Metastatic Pancreatic Carcinoma in the Ovary (tissue), 1 donor: ENCODE data around the genes FSTL5 and NAF1.

DNA sequence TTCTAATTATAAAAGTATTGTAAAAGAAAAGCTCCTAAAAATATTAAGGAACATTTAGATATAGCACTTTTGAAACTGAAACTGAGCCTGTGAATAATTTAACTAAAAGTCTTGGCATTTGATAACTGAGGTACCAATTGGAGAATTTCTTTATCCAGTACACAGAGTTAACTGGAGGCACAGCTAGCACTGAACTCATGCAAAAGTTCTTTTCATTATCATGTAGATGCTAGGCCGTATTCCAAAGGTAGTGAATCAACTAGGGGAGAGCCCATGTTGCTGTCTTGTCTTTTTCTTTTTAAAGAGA, 76.3 kb downstream of the FNIP2 start:
- PRO-cap: no peak

DNA sequence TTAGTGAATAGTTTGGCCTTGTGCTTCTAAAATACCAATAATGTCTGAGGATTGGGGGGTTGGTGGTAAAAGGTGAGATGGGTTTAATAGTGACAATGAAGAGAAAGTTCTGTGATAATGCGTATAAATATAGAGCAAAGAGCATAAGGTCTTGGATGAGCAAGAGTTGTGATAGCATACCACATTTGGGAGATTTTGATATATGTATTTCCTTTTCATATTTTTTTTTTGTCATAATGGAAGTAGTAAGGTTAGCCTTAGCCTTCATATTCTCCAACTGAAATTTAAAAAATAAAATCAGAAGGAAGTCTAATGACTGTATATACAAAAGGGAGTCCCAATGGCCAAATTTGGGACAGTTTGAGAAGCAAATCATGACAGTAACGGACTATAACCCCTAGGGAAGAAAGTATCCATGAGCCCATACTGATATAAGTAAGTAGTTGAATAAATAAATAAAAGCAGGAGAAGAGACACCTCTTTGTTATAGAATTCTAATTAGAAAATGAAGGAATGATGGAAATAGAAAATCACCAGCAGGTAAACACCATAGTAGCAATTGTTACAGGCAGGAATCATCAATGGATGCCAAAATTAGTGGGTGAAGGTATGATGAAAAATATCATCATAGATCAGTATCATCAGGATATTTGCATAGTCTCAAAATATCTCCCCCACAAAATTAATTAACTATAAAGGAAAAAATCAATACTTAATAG, 9.4 kb downstream of the RAPGEF2 start:
- PRO-cap: no peak

GRCh38 chr4:162163684-162164675, at the start of gene FSTL5:
TSS of gene FSTL5 (minus strand) at chr4:162164000.
- PRO-cap: bidirectional peak, plus-strand start at chr4:162164106, minus-strand start at chr4:162163988; bidirectional peak, plus-strand start at chr4:162164336, minus-strand start at chr4:162164324

DNA sequence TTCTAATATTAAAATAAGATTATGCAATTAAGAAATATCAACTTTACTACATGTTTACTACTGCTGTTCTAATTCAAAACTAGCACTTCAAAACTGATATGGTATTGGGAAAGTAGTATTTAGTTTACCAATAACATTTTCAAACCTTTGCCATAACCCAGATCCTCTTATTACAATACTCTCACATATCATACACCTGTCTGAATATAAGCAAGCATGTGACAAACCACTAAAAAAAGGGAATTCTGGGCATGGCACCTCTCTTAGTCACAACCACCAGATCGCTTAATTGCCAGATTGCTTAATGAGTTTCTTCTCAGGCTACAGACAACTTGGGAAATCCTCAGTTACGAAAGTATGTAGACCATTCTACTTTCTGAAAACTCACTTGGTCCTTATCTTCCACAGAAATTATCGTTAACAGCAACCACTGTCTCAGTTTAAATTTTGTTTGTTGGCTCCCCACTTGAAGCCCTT, 2.1 kb downstream of the NAF1 start:
- PRO-cap: no peak

DNA sequence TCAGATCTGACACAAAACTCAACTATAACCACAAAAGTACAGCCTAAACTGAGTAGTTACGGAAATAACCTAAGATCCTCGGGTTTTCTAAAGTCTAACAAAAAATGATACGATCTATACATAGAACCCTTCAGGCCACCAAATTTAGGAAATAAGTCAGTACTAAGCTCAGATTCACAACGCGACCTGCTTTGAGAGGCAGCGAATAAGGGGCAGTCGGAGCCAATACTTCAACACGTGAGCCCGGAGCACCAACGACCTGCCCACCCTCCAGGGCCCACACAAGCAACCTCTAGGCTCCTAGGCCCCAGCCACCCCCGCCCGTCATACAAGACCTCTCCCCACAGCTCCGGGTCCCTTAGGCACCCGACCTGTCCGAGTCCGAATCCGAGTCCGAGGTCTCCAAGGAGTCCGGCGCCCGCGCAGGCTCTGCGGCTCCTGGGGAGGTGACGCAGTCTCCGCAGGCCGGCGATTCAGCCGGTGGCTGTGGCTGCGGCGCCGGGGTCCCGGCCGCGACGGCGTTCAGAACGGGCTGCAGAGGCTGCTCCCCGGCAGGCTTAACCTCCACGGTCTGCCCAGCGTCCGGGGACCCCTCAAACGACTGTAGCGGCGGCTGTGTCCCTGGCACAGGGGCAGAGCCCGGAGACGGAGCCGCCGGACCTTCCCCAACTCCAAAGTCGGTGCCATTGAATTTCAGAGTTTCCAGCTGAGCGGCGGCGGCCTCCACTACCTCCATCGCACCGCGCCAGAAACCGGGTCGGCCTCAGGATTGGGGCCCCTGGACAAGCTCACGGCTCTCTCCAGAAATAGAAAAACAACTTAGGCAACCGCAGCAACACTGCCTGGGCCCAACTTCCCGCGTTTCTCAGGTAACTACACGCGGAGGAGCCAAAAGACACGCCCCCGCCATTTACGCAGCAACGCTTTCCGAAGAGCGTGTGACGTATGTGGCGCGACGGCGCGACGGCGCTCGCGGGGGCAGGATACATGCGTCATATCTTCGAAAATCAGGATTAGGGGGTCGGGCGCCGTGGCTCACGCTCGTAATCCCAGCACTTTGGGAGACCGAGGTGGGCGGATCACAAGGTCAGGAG, at the start of gene NAF1:
Gene NAF1 (minus strand): TSS at position 899 of the 1,094 bp plus-strand sequence.
- PRO-cap: bidirectional peak, plus-strand start at position 963 of the sequence, minus-strand start at position 867 of the sequence

DNA sequence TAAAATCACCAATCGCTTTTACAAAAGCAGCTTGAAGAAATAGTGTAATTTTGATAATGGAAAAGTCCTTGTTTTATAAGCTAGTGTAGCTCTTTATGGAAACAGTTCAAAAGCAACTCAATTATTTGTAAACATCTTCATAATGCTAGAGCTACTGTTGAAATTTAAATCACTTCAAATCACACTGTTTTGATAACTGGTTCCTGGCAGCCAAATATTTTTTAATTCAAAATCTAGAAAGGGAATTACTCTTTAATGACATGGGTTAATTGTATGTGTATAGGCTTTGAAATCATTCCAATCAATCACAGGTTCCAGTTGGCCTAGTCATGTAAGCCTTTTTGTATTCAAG, 33.8 kb downstream of the TKTL2 start:
- PRO-cap: no peak

GRCh38 chr4:163495842-163496507, 1.5 kb downstream of the TMA16 start:
- PRO-cap: no peak

- PRO-cap: no peak
These were observed 186.2 kb downstream of the MARCHF1 start for GRCh38 chr4:164197697-164197996.

DNA sequence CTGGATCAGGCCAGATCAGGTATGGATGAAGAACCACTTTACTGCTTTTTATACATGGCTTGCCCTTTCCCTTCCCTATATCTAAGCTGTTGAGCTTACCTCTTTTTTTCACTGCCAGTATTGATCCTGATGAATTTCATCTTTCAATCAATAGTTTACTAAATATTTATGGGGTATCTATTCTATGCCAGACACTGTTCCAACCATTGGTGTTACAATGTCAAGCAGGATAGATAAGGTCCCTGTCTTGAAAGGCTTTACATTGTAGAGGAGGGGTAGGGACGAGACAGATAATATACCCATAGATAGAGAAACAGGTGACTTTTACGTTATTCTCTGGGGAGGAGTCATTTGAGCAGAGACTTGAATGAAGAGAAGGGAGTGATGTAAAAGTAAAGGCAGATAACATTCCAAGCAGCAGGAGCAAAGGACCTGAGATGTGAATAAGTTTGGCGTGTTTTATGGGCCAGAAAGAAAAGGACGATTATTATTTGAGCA, 33.7 kb downstream of the GK3 start:
- PRO-cap: no peak

DNA sequence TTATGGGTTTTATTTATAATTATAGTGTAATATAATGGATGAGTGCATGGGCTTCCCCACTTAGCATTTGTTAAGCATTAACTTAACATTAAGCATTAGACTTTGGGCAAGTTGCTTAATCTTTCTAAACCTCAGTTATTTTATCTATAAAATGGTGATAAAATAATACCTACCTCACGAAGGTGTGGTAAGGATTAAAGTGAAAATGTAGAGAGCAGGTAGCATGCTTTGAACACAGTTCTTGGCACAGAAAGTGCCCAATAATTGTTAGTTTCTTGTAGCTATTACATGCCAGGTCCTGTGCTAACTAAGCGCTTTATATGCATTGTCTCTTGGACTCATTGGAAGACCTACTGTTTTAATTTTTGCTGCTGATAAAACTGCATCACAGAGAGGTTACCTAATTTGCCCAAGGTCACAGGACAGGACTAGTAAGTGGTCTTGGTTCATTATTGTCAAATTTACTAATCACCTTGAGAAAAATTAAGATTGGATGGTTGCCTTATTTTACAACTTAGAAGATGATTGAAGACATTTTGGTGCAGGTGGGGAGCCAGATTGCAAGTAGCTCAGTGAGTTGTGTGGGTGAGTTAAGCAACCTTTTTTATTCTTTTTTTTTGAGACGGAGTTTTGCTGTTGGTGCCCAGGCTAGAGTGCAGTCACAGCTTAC, 2.8 kb downstream of the MSMO1 start:
- PRO-cap: no peak

GRCh38 chr4:165383568-165384306, 4.9 kb downstream of the CPE start:
- PRO-cap: unidirectional peak, plus-strand start at chr4:165384038

- PRO-cap: bidirectional peak, plus-strand start at chr4:165874264, minus-strand start at chr4:165874185
These were observed 1.1 kb downstream of the TLL1 start for GRCh38 chr4:165874043-165874601.

GRCh38 chr4:166481418-166481822, 608.4 kb downstream of the TLL1 start:
- PRO-cap: no peak

GRCh38 chr4:166716337-166716704, 518.0 kb downstream of the SPOCK3 start:
- PRO-cap: no peak

GRCh38 chr4:168164871-168165581, 72.7 kb downstream of the ANXA10 start:
- PRO-cap: no peak

DNA sequence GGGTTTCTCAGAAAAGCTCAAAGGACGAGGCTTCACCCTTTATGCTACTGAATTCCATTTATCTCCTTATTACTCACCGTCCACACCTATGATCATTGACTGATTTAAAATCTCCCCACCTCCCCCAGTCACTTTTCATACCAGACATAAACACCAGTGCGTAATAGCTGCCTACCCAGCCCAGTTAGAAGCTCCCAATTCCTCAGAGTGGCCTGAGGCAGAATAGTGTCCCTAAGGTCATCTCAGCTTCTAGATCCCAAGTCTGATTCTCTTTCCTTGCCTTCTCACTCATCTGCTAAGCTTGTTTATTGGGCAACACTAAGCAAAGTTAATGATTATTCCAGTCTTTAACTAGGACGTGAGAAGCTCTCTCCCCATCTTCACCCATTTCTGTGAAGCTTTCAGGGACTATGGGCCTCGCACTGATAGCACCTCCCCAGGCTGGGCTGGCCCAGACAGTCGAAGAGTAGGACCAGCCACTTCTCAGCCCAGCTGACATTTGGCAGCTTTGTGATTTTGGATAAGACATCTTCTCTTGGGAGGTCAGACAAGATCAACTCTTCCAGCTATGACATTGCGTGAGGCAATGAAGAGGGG, 7.2 kb upstream of the DDX60L start:
- PRO-cap: no peak

DNA sequence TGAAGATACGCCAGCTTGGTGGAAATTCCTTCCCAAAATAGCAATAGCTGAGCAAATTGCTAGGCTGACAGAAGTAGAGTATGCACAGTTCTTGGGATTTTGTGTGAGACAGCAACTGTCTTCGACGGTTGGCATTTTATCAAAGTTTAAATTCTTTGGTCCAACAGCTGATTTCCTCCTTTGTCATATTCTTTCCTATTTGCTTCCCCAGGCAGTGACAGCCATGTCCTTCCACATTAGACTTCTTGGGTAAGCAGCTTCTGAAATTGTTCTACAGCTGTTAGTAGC, 8.0 kb upstream of the PALLD start:
- PRO-cap: no peak

DNA sequence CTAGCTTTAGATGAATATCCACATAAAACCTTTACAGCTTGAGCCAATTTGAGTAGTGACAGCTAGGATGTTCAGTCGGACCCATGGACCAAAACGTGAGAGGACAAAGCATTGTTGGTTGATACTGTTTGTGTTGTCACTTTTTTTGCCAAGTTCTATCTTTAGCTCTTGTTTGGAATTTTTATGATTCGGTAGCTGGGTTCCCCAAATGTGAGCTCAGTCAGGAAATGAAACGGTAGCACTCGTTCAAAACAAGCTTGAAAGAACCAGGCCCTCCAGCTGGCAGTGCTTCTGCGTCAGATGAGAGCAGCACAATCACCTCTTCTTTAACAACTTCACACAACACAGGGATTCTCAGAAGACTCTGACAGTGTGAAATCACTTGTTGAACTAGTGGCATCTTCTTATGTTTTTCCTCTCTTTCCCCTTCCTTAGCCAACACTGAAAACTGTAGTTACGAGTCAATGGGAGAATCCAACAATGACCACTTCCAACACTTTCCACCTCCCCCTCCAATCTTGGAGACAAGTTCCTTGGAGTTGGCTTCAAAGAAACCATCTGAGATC, 214.4 kb downstream of the PALLD start:
- PRO-cap: no peak

- PRO-cap: no peak
These were observed 244.2 kb downstream of the CBR4 start for GRCh38 chr4:168765985-168766110.

GRCh38 chr4:168848937-168849296, 161.1 kb downstream of the CBR4 start:
- PRO-cap: no peak